ENCODE measurements around the gene KCNAB2.

DNA sequence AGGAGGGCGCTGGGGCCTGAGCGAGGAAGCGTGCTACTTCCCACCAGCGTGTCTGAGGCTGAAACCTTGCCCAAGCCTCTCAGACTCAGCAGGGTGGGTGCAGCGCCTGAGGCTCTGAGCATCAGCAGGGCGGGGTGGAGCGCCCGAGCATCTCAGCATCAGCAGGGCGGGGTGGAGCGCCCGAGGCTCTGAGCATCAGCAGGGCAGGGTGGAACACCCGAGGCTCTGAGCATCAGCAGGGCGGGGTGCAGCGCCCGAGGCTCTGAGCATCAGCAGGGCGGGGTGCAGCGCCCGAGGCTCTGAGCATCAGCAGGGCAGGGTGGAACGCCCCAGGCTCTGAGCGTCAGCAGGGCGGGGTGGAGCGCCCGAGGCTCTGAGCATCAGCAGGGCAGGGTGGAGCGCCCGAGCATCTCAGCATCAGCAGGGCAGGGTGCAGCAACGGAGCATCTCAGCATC is 9.6 kb downstream of the WRAP73 start:
- RRBS, result no CpG with 5 or more reads among the region's 26 CpGs

GRCh38 chr1:3668633-3669270 is 16.4 kb downstream of the TP73 start:
- RRBS, result 26% methylated on average over 3 of the region's 28 CpGs

- RRBS, result 87% methylated on average over 3 of the region's 19 CpGs
These were observed 17.2 kb downstream of the TP73 start for GRCh38 chr1:3669395-3670081.

- RRBS, result no CpG with 5 or more reads among the region's 3 CpGs
These were observed 25.2 kb downstream of the TP73 start for GRCh38 chr1:3677541-3677811.

GRCh38 chr1:3688256-3688726 is 36.0 kb downstream of the TP73 start:
- RRBS, result no CpG with 5 or more reads among the region's 15 CpGs

- RRBS, result 94% methylated on average over 5 of the region's 25 CpGs
These were observed 11.0 kb downstream of the LRRC47 start for GRCh38 chr1:3784956-3786003.

- RRBS, result no CpG with 5 or more reads among the region's 4 CpGs
These were observed 12.1 kb downstream of the CEP104 start for GRCh38 chr1:3844788-3845418.

GRCh38 chr1:3880124-3880570 is 19.9 kb downstream of the C1orf174 start:
- RRBS, result no CpG with 5 or more reads among the region's 7 CpGs

DNA sequence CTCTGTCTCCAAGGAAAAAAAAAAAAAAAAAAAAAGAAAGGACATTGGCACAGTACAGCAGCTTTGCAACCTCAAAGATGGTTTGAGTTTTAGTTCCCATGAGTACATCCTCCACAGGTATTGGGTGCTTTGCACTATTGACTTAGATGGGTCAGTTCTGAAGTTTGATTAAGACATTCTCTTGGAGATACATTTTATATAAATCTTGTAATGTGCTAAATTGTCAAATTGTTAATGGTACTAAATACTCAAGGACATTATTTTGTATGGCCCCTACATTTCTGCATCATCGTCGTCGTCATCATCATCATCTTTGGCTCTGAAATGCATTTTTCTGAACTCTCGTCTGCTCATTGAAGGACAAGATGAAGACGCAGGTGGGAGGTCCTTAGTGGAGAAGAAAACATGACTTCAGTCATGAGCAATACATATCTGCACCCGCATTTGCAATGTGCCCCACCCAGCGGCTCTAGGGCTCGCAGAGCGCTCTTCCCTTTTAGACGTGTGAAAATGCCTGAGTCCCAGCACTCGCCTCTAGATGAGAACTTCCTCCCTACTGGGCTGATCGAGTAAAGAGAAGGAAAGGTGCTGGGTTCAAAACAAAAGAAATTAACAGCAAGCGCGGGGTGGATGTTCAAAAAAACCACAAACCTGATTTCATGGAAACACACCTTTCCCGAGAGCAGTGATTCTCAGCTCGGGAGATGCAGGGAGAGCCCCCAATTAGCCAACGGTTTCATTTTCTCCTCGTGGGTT is 10.2 kb downstream of the C1orf174 start:
- RRBS, result no CpG with 5 or more reads among the region's 18 CpGs

DNA sequence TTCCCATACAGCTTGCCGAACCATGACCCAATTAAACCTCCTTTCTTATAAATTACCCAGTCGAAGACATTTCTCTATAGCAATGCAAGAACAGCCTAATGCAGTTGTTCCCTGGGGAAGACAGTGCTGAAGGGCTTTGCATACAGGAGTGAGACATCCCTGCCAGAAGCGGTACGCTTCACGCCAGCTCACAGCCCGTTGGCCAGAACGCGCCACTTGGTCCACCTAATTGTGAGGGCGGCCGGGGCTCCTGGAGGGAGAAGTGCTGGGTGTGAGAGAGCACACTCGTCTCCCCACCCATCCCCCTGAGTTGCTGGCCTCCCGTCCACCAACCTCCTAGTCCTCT is 227.2 kb upstream of the C1orf174 start:
- RRBS, result no CpG with 5 or more reads among the region's 12 CpGs

DNA sequence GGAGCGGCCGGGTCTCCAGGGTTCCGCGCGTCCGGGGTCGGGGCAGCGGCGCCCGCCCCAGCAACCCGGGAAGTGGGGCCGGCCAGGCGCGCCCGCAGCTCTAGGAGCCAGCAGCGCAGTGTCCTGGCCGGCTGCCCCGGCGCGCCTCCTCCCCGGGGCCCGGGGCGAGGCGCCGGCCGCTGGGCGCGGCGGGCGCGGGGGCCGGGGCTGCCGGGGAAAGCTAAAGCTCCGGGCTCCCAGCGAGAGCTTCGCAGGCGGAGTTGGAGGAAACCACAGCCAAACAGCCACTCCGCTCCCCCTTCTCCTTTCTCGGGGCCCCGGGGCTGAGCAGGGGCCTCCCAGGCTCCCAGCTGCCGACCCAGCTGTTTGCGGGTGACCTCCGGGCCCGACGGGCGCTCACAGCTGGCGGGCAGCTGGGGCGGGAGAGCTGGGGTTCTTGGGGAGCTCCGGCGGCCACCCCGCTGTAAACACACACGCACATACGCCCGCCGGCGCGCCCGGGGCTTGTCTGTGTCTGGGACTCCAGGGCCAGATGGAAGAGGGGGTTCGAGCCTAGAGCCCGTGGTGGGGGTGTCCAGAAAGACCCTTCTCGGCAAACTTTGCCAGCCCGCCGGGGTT is 1.3 kb downstream of the AJAP1 start:
- RRBS, result 19% methylated on average over 30 of the region's 63 CpGs

DNA sequence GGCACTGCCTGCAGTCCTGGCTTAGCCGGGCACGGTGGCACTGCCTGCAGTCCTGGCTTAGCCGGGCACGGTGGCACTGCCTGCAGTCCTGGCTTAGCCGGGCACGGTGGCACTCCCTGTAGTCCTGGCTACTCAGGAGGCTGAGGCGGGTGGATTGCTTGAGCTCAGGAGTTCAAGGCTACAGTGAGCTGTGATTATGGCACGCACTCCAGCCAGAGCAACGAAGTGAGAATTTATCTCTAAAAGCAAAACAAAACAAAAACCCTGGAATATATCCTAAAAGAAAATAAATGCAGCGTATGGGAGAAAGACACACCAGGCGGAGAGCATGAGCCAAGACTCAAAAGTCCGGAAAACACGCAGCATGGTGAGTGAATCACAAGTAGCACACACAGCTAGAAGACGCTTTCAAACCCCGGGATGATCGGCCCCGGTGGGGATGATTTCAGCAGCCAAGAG is 69.4 kb downstream of the NPHP4 start:
- RRBS, result no CpG with 5 or more reads among the region's 17 CpGs

- RRBS, result no CpG with 5 or more reads among the region's 13 CpGs
These were observed 12.0 kb downstream of the NPHP4 start for GRCh38 chr1:5980253-5980636.

GRCh38 chr1:5993010-5993717 is 939 bp upstream of the NPHP4 start:
- RRBS, result 4% methylated on average over 12 of the region's 36 CpGs

DNA sequence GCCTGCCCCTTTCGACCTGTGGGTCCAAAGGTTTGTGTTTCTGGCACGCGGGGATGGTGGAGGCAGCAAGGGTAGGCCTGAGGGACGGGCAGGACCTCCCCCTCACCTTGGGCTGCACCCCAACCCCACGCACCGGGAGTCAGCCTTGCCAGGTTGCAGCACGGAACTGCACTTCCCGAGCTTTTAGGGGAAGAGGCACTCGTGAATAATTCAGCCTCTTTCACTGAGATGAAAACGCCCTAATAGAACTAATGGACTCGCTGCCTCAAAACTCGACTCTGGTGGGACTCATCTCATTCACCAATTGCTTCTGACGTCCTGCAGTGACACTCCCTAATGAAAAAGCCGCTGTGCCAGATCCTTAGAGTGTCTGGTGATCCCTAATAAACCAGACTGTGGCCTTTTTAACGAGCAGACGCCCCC is at the start of gene KCNAB2:
Gene KCNAB2 (plus strand): TSS at position 138 of the 423 bp plus-strand sequence.
- RRBS, result no CpG with 5 or more reads among the region's 16 CpGs

DNA sequence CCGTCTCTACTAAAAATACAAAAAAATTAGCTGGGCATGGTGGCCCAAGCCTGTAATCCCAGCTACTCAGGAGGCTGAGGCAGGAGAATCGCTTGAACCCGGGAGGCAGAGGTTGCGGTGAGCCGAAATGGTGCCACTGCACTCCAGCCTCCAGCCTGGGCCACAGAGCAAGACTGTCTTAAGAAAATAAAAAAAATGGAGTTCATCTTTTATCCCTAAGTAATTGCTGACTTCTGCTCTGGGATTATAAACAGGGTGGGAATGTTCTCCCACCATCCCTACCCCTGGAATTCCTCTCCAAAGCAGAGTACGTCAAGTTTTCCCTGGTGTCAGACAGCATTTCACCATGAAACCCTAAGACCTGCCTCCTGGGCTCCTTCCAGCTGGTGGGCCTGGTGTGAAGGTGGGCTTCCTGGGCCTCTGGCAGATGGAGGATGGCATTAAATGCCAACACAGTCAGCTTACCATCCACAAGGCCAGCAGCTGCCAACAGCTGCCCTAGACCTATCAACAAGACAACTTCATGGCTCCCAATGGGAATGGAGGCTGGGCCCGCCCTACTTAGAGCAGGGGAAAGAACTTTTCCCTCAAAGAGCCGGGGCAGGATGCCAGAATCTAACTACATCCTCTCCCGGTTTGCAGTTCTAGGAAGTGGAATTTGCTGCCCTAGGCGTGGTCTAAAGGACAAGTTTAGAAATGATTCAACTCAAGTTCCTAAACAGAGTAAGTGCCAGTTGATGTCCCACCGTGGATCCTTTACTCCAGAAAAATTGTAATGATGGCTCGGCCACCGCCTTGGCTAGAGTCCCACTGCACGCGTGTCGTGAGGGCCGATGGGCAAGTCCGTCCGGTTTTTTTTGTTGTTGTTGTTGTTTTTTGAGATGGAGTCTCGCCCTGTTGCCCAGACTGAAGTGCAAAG is 13.3 kb downstream of the ICMT start:
- RRBS, result no CpG with 5 or more reads among the region's 20 CpGs

DNA sequence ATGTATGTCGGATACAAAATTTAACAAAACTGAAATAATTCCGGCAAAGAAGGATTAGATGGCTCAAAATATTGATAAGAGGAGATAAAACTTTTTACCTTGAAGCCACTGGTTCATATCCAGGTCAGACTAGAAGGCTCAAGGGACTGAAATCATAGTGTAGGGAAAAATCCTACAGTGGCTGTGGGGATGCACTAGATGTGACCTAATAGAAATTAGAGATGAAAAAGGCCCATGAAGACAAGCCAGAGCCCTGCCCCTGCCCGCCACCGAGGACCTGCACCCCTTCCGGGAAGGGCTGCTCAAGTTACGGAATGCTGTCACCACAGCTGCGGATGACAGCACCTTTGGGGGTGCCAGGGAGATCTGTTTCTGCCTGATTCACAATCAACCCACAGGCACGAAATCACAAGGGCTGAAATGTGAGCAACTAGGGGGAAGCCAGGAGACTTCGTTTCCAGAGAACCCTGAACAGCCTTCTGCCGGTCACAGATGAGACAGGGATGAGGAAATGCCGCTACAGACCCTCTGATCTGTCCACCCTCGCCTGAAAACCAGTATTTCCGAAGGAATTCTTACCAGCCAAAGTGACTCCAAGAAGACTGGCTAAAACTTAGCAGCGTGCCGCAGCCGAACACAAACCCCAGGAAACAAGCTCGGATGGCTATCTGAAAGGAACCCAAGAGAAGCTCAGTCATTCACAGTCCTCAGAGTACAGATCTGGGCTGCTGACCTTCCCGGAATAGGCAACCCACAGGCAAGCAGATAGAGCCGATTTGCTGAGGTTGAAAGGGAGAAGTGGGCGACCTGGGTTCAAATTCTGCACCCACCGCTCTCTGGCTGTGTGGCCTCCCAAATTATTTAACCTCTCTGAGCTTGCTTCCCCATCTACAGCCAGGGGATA is 1.2 kb downstream of the ICMT start:
- RRBS, result no CpG with 5 or more reads among the region's 21 CpGs

DNA sequence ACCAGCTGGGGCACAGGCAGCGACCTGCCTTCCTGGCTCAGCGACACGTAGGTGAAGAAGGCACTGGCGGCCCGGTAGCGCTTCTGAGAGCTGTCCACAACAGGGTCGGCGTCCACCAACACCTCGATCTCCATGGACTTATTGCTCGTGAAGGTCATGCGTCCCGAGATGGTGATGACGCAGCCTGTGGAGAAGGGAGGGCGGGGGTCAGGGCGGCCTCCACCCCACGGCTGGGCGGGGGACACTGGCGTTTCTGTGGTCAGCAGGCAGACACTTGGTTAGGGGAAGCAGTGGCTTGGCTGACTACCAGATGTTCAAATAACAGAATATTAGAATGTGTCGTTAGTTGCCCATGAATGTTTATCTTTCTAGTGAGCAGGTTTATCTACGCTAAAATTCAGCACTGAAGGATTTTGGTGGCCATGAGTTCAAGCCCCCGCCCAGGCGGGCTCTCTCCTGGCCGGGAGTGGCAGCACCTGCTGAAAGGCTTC is 20.2 kb upstream of the GPR153 start:
- RRBS, result no CpG with 5 or more reads among the region's 23 CpGs

GRCh38 chr1:6300281-6301027 is 39.6 kb upstream of the GPR153 start:
- RRBS, result over 99% methylated on average over 3 of the region's 34 CpGs

DNA sequence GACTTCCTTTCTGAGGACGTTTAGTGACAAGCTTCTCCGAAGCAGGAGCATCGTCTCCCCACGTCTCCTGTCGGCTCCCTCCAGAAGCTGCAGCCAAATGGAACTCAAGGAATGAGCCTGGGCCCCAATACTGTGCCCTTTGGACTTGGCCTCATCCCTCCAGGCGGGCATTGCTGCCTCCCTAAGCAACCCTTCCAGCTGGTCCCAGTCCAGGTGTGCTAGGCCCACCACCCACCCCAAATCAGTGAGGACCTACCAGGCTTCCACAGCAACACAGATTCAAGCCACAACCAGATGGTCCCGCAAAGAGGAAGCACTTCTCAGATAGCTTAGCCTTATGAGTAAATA is 33.0 kb downstream of the ACOT7 start:
- RRBS, result no CpG with 5 or more reads among the region's 7 CpGs